Pericardium (tissue), 1 donor: ENCODE measurements around a stretch of chr2.

DNA sequence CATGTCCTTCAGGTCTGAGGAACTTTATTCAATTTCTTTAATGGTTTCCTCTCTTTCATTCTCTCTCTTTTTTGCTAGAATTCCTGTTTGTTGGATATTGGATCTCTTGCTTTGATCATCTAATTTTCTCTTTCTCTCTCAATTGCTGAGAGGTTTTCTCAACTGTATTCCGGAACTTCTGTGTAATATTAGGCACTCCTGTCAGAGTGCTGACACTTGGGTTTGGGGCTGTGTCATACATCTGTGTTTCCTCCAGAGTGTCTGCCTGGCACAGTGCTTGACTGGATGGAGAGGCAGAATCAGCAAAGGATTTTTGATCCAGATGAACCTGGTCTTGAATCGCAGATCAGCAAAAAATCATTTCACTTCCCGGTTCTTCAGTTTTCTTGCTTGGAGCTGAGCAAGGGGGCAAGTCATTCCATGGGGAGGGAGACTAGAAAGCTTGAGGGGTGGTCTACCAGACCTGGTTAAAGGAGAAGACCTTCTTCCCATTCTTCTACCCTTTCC is 87.7 kb upstream of the CXCR4 start:
- RRBS = no CpG with 5 or more reads among the region's 3 CpGs

DNA sequence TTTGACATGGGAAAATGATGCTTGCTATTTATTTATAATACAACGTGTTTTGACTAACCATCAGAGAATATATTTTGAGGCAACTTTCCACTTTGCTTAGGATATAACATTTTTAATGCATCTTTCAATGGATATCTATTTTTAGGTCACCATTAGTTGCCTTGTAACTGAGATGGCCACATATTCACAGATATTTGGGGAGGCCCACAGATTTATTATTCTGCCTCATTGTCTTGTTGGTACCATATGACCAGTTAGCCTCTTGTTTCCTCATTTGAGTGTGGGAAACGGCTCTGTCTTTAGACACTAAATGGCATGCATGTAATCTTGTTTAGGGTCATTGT is 260.5 kb upstream of the CXCR4 start:
- RRBS = no CpG with 5 or more reads among the region's 2 CpGs

DNA sequence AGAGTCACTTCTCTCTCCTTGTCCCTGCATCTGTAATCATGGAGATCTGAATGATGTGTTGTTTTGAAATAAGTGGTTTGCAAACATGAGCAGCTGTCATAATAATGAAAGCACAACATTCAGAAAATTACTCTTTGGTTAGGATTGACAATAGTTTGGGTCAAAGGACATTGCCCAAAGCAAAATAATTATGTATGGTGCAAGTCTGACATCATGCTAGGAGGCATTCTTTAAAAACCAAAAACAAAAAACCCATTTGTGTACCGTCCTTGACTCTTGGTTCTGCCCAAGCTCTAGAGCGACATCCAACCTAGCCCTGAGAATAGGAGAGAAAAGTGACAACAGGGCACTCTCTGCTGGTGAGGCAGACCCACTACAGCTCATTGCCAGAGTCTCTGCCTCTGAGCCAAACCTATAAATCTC is 266.6 kb upstream of the CXCR4 start:
- RRBS = no CpG with 5 or more reads among the region's 2 CpGs

GRCh38 chr2:138275409-138275774 is 226.2 kb upstream of the SPOPL start:
- RRBS = no CpG with 5 or more reads among the region's 2 CpGs

GRCh38 chr2:142121405-142121812 is 9.4 kb downstream of the LRP1B start:
- RRBS = no CpG with 5 or more reads among the region's 4 CpGs

GRCh38 chr2:143141347-143141659 is 12.1 kb downstream of the ARHGAP15 start:
- RRBS = no CpG with 5 or more reads among the region's 1 CpG

- RRBS = no CpG with 5 or more reads among the region's 7 CpGs
Measured at GRCh38 chr2:143247044-143247453, 117.8 kb downstream of the ARHGAP15 start.

GRCh38 chr2:144249099-144249769 is 83.1 kb downstream of the GTDC1 start:
- RRBS = no CpG with 5 or more reads among the region's 4 CpGs

- RRBS = no CpG with 5 or more reads among the region's 4 CpGs
Measured at GRCh38 chr2:144380935-144381930, 48.9 kb upstream of the GTDC1 start.

- RRBS = no CpG with 5 or more reads among the region's 5 CpGs
Measured at GRCh38 chr2:144420791-144421513, 88.6 kb upstream of the GTDC1 start.

GRCh38 chr2:144445215-144446375 is 74.3 kb downstream of the ZEB2 start:
- RRBS = no CpG with 5 or more reads among the region's 8 CpGs

- RRBS = no CpG with 5 or more reads among the region's 11 CpGs
Measured at GRCh38 chr2:144454462-144455532, 65.1 kb downstream of the ZEB2 start.

GRCh38 chr2:144455804-144456490 is 64.0 kb downstream of the ZEB2 start:
- RRBS = no CpG with 5 or more reads among the region's 3 CpGs

- RRBS = no CpG with 5 or more reads among the region's 8 CpGs
Measured at GRCh38 chr2:144518974-144519790, 737 bp downstream of the ZEB2 start.

- RRBS = 0% methylated on average over 2 of the region's 14 CpGs
Measured at GRCh38 chr2:148509281-148509837, 135.2 kb upstream of the EPC2 start.

DNA sequence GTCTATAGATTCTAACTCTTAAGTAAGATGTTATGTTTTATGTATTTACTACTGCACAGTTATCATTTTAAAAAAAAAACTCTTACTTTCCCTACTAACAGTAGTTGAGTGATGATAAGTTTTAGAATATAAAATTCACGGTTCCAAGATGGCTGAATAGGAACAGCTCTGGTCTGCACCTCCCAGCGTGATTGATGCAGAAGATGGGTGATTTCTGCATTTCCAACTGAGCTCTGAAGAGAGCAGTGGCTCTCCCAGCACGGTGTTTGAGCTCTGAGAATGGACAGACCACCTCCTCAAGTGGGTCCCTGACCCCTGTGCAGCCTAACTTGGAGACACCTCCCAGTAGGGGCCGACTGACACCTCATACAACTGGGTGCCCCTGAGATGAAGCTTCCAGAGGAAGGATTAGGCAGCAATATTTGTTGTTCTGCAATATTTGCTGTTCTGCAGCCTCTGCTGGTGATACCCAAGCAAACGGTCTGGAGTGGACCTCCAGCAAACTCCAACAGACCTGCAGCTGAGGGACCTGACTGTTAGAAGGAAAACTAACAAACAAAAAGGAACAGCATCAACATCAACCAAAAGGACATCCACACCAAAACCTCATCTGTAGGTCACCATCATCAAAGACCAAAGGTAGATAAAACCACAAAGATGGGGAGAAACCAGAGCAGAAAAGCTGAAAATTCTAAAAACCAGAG is 60.8 kb downstream of the EPC2 start:
- RRBS = no CpG with 5 or more reads among the region's 5 CpGs

DNA sequence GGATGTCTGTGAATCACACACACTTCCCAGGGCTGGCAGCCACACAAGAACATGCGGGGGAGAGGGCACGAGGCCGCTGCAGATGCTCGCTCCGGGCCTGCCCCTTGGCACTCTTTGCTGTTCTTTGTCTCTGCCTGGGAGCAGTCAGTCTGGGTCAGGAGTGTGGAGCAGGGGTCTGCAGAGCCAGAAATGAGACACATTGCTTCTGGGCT is 62.6 kb upstream of the KIF5C start:
- RRBS = no CpG with 5 or more reads among the region's 5 CpGs

DNA sequence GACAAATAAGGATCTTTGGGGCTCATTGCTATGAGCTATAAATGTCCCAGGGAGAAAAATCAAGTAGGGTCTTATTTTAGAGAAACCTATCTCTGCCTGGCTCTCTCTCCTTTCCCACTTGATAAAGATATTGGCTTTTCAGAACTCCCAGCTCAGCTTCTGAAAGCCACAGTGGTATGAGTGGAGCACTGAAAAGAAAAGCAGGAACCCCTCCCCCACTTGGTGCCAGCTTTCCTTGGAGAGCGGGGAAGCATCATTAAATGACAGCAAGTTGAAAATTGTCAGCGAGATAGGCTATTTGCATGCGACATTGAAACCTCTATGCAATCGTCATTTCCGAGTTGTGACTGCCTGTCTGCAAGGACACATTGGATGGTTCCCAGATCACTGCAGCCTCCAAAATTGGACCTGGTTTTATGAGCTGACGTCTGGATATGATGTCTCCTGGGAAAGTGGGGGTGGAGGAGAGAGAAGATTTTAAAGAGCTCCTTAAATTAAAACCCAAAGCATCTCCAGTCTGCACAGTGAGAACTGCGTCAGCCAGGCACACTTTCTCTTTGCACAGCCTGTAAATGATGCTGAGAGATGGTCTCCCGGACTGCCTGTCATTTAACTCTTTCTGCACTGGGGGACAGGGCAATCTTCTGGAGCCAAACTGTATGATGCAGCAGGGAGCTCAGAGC is 57.8 kb upstream of the KIF5C start:
- RRBS = no CpG with 5 or more reads among the region's 8 CpGs